Mesenchymal stem cell of the bone marrow (primary cell): ENCODE measurements around the genes XCL2, NTMT2, FMO4 and PRRC2C.

- CAGE, long polyA plus RNA: no peak
These were observed 9.9 kb upstream of the DCAF6 start for GRCh38 chr1:167926363-167927160.

DNA sequence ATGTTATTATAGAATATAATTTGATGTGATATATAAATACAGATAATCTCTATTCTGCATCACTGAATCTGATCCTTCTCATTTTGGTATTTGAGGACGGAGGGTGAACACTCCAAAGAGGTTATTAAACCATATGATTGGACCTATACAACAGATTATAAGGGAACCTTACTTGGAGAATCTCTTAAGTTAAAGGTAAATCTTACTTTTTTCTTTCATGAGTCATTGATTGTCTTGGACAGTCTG, 5.8 kb downstream of the TIPRL start:
- CAGE, long polyA plus RNA: no peak

GRCh38 chr1:168543882-168544259, at the start of gene XCL2:
XCL2 (minus strand) TSS chr1:168543997.
- CAGE, long polyA plus RNA: no peak

DNA sequence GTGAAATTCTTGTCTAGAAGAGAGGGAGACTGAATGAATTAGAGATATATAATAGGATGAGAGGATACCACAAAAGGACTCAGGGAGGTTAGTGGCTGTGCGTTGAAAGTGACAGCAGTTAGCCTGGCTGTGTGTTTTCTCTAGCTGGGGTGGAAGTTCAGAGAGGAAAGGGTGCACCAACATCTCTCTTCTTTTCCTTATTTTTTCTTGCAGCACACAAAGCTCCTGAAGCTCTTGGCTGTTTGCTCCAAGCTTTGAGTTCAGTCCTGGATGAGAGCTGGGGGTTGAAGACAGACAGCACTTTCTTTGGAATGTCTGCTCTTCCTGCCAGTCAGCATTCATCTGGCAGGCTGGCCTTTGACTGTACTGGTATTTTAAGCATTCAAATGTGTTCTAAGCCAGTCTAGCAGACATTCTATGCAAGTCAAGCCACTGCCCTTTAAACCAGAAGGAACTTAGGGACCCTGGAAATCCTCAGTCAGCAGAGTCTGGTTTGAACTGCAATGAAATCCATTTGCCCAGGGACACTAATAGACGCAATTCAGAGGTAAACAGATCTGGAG, 44.9 kb downstream of the XCL1 start:
- CAGE, long polyA plus RNA: no peak

DNA sequence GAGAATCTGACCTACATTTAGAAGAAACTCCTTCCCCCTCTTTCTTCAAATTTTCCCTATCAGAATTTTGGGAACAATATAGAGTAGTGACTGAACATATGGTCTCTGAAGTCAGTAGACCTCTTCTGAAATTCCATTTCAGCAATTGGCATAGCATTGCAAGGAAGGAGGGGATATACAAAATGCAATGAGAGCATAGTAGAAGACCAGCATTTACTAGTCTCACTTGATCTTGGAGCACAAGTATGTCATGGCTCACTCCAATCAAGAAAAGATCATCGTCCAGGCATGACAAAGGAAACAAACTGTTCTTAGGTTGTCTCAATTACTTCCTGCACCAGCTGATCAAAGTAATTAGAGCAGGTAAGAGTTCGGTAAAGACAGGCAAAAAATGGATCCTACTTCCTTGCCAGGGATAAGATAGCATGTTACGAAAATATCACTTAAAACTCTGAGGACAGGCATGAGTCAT, 46.5 kb downstream of the XCL1 start:
- CAGE, long polyA plus RNA: no peak

- CAGE, long polyA plus RNA: no peak
These were observed 887 bp downstream of the ATP1B1 start for GRCh38 chr1:169107435-169107718.

- CAGE, long polyA plus RNA: no peak
These were observed 24.8 kb downstream of the ATP1B1 start for GRCh38 chr1:169131247-169131699.

- CAGE, long polyA plus RNA: no peak
These were observed 324 bp downstream of the CCDC181 start for GRCh38 chr1:169426972-169427328.

DNA sequence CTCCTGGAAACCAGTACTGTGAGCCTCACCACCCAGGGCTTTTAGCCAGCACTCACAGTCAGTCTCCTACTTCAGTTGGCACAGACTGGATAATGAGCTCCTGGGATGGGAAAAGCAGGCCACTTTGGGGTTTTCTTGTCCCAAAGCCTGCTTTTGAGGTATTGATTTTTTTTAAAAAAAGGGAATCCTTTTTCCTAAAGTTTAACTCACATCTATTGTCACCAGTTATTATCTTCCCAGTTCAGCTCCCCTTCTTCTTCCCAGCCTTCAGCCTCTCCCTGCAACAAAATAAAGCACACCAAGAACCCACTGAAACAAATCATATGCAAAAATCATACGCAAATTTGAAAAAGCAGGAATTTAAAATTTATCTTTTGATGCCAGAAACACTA, 40.2 kb downstream of the SCYL3 start:
- CAGE, long polyA plus RNA: no peak

DNA sequence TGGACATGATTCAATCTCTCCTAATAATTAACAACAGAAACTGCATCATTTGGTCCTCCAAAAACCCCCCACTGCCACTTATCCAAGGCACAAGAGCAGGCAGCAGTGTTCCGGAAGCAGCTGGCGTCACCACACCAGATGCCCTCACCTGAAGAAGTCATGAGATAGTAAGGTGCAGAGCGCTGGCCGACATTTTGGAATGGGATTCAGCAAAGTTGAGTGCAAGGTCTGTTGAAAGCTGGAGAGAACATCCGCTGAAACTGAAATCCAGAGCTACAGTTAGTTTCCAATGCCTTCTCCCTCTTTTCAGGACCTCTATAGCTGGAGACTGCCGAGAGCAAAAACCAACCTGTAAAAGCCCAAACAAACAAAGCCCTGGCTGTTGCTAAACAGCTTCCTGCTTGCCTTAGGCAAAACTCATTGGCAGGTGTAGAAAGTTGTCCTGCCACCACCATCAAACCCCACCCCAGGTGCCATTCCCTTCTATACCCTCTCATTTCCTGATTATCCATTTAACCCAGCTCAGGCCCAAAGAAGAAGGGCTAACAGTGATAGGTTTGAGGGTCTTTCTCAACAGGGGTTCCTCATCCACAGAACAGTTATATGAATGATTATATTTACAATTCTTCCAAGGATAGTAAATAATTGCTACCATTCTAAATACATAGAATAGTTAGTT, 24.8 kb downstream of the SCYL3 start:
- CAGE, long polyA plus RNA: no peak

GRCh38 chr1:170145491-170146059, at the start of gene NTMT2:
NTMT2 (plus strand) TSS chr1:170145959.
- CAGE, long polyA plus RNA: no peak

- CAGE, long polyA plus RNA: no peak
These were observed 7.4 kb downstream of the PRRX1 start for GRCh38 chr1:170671231-170671861.

- CAGE, long polyA plus RNA: no peak
These were observed 21.9 kb downstream of the FMO3 start for GRCh38 chr1:171112411-171113148.

- CAGE, long polyA plus RNA: no peak
These were observed 27.6 kb upstream of the FMO1 start for GRCh38 chr1:171220535-171221195.

DNA sequence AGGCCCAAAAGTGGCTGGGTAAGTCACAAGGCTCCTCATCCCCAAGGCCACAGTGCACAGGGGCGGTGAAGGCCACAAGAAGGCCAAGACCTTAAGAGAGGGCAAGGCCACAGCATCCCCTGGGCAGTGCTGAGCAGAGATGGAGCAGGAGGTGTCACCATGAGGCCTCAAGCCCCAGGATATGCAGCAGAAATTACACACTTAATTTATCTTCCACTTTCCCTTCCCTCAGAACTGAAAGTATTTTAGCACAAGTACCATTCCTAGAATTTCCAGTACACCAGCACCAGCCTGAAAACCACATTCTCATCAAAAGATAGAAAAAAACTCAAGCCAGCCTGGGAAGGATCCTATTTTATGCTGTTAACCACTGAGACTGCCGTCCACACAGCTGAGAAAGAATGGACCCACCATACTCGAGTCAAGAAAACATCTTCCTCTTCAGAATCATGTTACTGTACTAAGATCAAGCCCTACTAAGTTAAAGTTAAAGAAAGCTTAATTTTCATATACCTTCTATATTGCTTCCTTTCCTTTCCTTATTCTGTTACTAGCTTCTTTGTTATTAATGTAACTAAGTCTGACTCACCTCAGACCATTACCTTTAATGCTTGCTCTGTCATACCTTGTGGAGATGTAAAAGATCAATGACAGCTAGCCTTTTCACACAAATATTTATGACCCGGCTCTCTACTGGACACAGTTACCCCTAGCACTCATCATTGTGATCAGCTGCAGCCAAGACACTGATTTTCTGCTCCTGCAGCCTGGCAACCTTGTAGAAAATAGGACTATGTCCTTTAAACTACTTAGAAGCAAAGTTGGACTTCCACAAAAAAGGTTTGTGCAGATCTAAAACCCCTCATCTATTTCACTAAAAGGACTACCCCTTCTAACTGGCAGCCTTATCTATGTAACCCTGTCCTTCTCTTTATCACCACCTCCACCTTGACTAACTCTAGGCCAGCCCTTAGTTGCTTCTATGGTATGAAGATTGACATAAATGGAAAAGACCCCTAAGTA, 26.2 kb upstream of the FMO1 start:
- CAGE, long polyA plus RNA: no peak

DNA sequence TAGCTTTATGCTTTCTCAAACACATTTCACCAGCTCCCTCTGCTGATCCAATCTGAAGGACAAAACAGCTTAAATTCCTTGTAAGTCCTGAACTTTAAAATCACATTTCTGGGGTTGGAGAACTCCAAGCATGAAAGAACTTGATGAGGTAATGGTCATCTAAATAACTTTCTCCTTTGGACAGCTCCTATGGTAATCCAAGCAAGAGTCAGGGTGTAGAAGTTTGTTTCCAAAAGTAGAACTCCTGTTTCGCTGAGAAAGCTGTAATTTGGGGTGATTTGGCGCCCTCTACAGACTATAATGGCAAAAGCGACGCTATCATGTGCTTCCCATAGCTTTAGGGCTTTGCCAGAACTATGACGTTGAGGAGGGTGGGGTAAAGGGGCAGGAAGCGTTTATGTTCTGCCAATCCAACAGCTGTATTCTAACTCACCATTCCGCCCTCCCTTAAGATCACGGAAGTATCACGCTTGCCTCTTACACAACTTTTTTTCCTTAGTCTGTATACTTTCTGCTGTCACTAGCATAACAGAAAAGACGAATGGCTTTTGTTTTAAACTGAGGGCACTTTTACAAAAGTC, at the start of gene FMO4:
FMO4 (plus strand) TSS at position 480 of the 581 bp plus-strand sequence.
- CAGE, long polyA plus RNA: no peak

DNA sequence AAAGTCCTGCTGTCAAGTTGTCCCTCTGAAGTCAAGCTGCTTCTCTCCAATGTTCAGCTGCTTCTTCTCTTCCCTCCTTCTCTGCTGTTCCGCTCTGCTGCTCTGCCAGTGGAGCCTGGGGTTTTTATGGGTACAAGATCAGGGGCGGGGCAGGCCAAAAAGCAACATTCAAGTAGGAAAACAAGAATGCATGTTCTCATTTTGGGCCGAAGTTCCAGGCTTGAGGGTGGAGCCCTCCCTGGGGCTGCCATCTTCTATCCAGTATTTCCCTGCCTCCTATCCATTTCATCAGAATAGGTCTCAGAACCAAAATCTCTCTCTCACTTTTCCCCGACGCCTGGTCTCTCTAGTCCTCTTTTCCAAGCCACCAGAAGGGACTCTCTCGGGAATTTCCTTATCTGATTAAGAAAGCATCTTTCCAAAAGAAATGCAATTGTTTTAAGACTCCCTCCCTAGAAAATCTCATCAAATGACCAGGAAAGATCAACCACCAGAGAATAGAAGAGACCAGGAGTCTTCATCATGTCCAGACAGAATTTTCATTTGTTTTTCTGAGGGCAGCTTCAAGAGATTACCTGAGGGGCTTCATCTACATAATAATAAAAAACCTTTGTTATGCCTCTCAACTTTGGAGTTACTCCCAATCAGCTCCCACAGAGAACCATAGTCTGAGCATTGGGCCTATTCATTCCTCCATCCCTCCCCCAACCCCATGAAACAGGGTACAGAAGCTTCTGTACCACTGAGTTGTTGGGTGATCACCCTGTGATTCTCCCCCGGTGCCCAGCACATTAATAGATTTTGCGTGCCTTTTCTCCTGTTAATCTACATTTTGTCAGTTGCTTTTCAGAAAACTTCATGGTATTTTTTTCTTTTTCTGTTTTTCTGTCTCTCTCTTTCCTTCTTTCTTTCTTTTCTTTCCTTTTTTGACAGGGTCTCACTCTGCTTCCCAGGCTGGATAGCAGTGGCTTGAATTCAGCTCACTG, 53.5 kb upstream of the PRRC2C start:
- CAGE, long polyA plus RNA: no peak

- CAGE, long polyA plus RNA: no peak
These were observed at the start of gene PRRC2C for GRCh38 chr1:171485236-171485874. PRRC2C (plus strand) TSS chr1:171485530.

DNA sequence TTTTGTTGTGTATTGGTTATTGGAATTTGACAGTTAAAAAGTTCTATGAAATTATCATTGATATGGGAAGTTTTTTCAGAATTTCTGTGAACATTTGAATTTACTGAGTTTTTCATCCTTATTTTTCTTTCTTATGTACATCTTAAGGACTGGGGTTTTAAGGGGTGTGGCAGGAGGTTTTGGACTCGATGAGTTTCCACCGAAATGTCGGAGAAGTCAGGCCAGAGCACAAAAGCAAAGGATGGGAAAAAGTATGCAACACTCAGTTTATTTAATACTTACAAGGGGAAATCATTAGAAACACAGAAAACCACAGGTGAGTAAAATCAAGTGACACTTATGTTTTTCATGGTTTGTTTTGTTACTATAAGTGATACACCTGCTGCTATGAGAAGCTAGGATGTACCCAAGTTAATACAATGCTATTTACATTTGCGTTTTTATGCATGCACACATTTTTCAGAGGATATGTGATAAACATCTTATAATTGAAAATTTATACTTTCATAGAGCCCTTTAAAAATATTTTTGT, 26.6 kb downstream of the PRRC2C start:
- CAGE, long polyA plus RNA: no peak

- CAGE, long polyA plus RNA: no peak
These were observed 31.0 kb downstream of the DNM3 start for GRCh38 chr1:171872341-171872722.